Cardiac muscle cell (in vitro differentiated cells and primary cell): ENCODE measurements around a stretch of chr9.

DNA sequence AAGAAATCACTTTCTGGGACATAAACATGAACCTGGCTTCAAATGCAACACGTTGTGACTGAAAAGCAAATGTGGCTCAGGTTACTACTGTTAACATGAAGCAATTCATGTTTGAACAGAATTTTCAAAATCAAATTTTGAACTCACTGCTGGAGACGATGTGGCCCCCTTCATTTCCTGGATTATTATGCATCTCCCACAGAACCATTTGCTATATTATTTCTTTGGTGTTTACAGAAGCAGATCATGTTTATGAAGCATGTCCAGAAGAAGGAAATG lies 61.2 kb downstream of the PABIR1 start:
- RAMPAGE, long total RNA, result no peak
- RRBS, result no CpG with 5 or more reads among the region's 2 CpGs

DNA sequence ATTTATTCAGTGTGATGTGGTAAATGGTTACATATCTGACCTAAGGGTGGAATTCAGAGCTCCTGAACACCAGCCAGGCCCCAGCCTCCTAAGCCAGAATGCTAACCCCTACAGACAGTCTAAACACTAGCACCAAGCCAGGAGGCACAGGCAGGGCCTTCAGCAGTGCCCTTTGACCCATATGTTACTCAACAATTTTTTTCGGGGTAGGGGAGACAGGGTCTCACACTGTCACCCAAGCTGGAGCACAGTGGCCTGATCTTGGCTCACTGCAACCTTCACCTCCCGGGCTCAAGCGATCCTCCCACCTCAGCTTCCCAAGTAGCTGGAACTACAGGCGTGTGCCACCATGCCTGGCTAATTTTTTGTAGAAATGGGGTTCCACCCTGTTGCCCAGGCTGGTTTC lies 40.2 kb downstream of the PRKACG start:
- RAMPAGE, long total RNA, result no peak
- RRBS, result no CpG with 5 or more reads among the region's 4 CpGs

- RAMPAGE, long total RNA, result no peak
- RRBS, result no CpG with 5 or more reads among the region's 8 CpGs
These were observed 58.0 kb downstream of the FXN start for GRCh38 chr9:69093439-69094020.

DNA sequence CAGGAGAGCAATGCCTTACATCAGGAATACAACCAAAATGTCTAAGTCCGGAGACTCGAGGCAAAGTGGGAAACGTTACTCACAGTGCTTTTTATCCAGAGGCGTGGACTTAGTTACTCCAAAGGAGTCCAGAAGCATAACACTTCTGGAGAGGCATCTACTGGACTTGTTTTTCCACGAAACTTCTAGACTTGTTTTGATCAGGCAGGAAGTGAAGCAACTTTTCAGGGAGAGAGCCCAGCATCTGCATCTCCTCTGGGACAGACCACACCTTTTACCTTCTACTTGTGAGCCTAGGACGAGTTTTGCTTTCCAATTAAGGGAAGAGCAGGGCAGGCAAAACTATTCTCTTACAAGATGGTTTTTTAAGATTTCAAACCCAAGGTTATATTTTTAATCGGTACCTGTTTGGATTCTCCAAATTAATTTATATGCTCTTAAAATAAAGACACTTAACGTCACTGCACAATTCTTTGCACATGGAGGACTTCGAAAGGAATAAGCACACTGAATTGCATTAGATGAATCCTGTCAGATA lies 1.1 kb upstream of the TJP2 start:
- RAMPAGE, long total RNA, result no peak
- RRBS, result no CpG with 5 or more reads among the region's 9 CpGs

DNA sequence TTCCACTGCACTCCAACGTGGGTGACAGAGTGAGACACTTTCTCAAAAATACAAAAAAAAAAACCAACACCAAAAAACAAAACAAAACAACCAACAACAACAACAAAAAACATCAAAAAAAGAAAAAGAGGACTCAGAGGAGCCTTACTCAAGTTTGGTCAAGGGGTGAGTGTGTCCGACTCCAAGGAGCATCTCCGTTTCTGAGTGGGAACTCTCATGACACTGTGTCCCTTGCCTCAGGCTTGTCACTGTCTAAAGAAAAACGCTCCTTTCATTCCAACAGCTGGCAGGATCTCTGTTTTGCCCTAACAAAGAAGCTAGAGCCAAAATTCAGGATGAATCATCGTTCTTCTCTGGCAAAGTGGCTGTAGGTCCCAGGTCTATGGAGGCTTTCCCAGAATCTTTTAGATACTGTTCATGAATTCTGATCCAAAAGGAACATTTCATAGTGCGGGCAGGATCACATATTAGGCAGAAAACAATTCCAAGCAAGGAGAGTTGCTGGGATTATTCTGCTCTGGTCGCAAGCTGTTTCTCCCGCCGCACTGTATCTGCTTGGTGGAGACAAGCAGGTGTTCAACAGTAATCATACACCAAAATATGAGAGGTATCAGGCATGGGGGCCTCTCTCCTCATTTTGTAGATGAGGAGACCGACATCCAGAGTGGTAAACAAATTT lies 72.4 kb downstream of the ENTREP1 start:
- RAMPAGE, long total RNA, result no peak
- RRBS, result no CpG with 5 or more reads among the region's 10 CpGs

DNA sequence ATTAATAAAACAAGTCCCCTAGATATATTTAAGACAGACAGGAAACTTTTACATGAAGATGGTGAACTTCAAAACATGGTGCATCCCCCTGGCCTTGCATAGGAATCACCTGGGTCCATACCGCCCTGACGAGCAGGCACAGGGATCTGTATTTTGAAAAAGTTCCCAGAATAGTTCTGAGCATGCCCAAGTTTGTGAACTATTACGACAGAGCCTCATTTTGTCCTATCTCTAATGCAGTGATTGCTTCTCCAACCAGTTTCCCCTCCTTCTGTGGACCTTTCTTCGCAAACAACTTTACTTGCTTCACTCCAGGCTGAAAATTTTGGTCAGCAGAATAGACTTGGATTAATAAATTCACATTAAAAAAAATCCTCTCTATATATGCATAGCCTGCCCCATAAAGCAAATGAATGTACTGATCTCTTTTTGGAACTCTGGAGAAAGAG lies 98.0 kb downstream of the APBA1 start:
- RAMPAGE, long total RNA, result no peak
- RRBS, result no CpG with 5 or more reads among the region's 4 CpGs

DNA sequence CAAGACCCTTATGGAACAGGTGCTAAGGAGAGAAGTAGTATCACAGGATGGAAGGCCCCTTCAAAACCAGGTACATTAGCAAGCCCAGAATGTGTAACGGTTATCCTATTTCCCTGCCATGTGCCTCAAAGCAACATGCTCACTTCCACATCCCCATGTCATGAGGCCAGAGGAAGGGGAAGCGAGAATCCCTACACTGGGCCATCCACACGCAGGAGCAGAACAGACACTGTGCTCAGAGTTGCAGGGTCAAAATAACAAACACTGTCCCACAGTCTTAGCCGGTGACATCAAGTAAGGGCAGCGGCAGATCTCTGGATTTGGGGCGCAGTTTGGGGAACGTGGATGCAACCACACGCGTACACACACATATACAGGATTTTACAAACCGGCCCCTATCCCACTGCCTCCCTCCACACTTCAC lies 897 bp downstream of the APBA1 start:
- RAMPAGE, long total RNA, result no peak
- RRBS, result 18% methylated on average over 5 of the region's 10 CpGs

- RAMPAGE, long total RNA, result no peak
- RRBS, result no CpG with 5 or more reads among the region's 1 CpG
These were observed 18.6 kb downstream of the PTAR1 start for GRCh38 chr9:69741285-69741570.

GRCh38 chr9:70255239-70255500 lies 3.6 kb upstream of the SMC5 start:
- RAMPAGE, long total RNA, result no peak
- RRBS, result no CpG with 5 or more reads among the region's 3 CpGs

GRCh38 chr9:70255975-70256930 lies 2.5 kb upstream of the SMC5 start:
- RAMPAGE, long total RNA, result no peak
- RRBS, result no CpG with 5 or more reads among the region's 14 CpGs

- RAMPAGE, long total RNA, result no peak
- RRBS, result no CpG with 5 or more reads among the region's 26 CpGs
These were observed 555 bp upstream of the SMC5 start for GRCh38 chr9:70258097-70258749.

DNA sequence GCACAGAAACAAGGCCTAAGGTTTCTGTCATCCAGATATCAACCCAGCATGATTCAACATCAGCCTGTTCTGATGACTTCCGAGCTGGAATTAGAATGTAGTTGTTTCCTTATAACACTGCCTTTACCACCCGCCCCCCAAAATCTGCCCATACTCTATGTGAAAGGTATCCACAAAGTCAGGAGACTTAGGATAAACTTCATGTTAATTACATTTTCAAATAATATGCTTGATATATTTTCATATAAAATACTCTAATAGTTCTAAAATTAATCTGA lies 5.1 kb downstream of the KLF9 start:
- RAMPAGE, long total RNA, result no peak
- RRBS, result no CpG with 5 or more reads among the region's 2 CpGs

DNA sequence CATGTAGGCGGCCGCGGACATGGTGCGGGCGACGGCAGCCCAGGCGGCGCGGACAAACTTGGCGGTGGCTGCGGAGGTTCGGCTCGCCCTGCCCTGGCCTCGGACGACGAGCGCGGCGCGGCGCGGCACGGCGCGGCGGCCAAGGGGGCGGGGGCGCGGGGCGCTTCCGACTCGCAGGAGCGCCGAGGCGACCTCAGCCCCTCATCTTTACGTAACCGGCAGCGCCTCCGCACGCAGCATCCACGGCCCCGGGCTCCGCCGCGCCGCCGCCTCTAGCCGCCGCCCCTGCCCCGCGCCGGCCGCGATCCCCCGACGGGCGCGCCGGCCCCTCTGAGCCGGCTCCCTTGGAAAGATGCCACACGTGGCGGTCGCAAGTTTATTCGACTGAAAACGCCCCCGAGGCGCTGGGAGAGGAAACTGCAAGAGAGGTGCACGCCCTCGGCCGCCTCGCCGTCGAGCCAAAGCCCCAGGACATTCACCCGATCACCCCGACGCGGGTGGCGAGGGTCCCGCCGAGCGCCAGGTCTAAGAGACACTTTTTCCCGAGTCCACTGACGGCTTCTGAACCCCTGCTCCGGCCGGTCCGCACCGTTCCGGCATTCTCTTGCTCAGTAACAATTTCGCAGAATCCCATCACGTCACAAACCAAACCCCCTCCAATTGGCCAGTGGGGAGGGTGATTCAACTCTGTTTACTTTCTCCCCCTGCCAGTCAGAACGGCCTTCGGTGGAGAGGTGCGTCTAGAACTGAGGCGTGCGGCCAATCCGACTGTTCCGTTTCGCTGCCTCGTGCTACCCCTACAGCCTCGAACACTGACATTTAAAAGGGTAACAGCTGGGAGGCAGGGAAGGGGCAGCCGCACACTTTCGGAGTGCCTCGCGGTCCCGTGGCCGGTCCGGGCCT lies 863 bp downstream of the KLF9 start:
- RAMPAGE, long total RNA, result no peak
- RRBS, result 3% methylated on average over 11 of the region's 107 CpGs

DNA sequence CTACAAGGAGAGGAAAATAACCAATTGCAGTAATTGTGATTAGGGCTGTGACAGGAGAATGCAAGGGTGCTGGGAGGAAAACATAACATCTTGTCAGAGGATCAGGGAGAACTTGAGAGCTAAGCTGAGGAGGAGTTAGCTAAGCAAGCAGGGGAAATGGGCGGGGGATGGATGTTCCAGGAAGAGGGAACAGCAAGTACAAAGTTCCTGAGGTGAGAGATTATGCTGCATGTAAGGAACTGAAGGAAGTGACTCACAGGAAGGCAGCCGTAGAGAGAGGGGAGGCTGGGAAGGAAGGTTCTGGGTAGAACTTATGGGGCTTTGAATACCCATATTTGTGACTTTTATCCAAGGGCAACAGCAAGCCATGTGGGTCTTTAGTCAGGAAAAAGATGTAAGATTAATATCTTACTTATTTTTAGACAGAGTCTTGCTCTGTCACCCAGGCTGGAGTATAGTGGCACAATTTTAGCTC lies 24.1 kb upstream of the KLF9 start:
- RAMPAGE, long total RNA, result no peak
- RRBS, result no CpG with 5 or more reads among the region's 2 CpGs

DNA sequence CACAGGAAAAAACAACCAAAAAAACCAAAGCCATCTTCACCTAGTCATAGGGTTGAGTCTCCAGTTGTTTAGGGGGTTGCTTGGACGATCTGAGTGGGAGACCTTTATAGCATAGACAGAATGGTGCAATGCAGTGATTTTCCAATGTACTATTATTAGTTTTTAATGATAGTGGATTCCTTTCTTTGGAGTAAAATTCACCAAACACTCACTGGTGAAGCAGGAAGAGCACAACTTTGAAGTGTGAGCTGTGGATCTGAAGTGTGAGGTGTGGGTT lies 67.0 kb upstream of the KLF9 start:
- RAMPAGE, long total RNA, result no peak
- RRBS, result no CpG with 5 or more reads among the region's 1 CpG

DNA sequence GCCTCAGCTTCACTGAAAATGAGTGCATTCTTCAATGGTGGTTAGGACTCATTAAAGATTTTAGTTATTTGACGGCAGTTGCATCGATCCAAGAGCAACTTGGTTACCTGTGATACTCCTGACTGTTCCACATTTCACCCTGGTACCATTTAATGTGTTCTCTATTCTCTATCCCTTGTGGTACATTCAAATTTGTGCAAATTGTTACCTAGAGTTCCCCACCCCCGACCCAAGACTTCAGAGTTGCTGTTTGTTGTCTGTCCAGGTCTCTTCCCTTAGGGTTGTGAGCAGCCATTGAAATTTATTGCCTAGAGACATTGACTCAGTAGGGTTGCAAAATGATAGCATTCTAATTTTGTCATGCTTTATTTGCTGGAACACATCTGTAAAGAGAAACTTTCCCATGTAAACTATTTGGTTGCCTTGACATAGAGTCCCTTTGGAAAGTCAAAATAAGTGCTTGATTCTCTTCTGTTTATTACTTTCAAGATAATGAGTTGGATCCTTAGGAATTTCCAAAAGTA lies 91.6 kb upstream of the KLF9 start:
- RAMPAGE, long total RNA, result no peak
- RRBS, result no CpG with 5 or more reads among the region's 3 CpGs

DNA sequence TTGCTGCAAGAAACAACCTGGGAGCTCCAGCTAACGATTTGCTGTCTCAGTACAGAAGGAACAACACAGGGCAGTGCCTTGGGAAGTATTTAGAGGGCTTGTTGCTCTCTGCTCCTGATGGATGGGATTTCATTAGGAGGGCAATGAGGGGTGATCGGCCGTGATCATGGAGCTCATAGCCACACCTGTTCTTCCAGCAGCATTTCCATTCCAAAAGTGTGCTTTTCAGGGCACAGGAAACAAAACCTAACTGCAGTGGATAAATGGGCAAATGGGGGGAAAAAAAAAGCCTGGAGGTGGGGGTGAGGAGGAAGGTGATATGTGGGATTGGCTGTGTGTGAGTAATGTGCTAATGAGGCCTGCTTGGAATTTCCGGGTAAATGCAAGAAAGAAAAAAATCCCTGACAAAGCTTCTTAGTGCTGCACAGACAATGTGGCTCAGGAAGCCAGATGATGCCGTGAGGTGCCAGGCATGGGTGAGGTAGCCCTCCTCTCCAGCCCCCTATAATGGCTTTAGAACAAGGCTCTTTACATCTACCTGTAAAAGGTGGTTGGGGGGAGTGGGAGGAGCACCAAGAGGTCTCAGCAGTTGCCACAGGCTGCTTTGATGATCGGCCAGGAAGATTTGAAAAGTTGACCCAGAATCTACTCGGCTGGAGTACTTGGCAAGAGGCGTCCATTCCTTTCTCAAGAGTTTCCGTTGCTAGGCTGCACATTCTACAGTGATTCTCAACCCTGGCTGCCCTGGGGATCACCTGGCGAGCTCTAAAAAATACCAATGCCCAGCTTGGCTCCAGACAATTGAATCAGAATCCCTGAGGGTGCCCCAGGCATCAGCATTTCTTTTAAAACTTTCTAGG lies 139.6 kb upstream of the KLF9 start:
- RAMPAGE, long total RNA, result no peak
- RRBS, result no CpG with 5 or more reads among the region's 10 CpGs

GRCh38 chr9:70615089-70615683 lies 200.7 kb upstream of the KLF9 start:
- RAMPAGE, long total RNA, result no peak
- RRBS, result no CpG with 5 or more reads among the region's 4 CpGs

DNA sequence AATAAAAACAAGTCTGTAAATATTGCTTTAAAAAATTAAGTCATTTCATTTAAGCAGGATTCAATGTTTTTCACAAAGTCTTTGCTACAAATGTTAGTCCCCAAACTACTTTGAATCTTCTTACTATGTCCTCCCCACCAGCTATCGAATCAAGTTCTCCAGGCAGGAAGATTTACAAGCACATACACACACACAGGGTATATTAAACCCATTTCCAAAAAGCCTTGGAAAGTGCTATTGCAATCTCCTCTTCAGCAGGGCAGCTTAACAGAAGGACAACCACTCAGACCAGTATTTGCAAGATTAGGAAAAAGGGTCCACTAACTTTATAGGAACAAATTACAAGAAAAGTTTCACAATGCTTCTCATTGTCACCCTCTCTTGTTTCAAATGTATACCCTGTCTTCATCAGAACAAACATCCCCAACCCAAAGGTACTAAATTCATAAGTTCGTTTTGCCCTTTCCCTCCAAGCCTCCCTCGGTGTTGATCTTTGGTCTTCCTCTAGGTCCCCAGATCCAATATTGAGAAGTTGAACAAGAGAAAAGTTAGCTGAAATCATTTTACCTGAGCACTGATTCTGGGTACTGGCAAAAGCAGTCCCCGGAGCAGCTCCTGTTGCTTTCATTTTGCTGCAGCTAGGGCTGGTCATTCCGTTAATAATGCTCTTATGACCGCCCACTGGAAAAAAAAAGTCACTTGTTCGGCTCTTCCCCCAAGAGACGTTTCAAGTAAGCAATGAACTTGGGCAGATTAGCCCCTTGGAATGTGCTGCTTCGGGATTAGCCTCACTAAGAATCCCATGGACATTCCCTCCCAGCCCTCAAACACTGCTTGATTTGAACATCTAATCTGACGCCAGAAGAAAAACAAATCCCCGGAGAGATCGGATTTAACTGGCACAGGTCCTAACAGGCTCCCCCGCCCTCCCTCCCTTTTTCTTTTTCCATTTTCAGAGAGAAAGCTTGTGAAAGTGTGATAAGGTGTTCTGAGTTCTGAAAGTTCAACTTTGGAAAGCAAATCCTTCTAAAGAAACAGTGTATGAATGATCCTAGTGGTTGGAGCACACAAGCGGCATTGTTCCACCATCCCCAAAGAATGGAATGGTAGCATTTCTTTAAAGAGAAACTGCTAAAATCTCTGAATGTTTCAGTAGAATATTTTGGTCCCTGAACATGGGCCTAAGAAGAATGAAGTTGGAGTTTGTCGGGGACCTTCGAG lies 252.6 kb downstream of the TRPM3 start:
- RAMPAGE, long total RNA, result no peak
- RRBS, result no CpG with 5 or more reads among the region's 16 CpGs

- RAMPAGE, long total RNA, result no peak
- RRBS, result no CpG with 5 or more reads among the region's 6 CpGs
These were observed 215.8 kb downstream of the TRPM3 start for GRCh38 chr9:70905591-70906113.